NB4 (cell line): Measurements from ENCODE around the genes CCDC196, GPHN, PALS1 and TMEM229B.

GRCh38 chr14:65281739-65282498 lies 130.6 kb upstream of the FUT8 start:
- RRBS: no CpG with 5 or more reads among the region's 5 CpGs

GRCh38 chr14:65287018-65288198 lies 125.1 kb upstream of the FUT8 start:
- RRBS: 16% methylated on average over 8 of the region's 34 CpGs

DNA sequence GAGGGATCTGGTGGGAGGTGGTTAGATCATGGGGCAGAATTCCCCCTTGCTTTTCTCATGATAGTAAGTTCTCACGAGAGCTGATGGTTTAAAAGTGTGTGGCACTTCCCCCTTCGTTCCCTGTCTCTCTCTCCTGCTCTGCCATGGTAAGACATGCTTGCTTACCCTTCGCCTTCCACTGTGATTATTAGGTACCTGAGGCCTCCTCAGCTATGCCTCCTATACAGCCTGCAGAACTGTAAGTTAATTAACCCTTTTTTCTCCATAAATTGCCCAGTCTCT lies 115.6 kb upstream of the FUT8 start:
- RRBS: no CpG with 5 or more reads among the region's 3 CpGs

DNA sequence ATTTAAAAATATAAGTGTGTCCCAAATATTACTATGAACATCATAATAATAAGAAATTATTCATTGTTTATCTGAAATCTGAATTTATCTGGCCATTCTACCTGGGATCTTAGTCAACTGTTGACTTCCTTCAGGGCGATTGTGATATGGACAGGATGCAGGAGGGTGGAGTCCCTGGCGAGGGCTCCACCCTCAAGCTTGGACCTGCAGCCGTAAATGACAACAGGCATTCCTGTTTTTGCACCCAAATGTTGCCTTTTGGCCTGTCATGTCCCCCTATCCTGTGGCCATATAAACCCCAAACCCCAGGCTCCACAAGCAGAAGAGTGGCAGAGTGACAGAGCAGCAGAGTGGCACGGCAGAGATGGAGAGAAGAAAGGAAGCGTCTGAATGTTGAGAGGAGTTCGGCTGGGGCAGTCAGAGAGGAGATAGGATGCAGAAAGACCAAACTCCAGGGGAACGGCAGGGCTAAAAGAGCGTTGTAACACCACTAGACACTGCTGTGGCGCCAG lies 39.4 kb upstream of the FUT8 start:
- RRBS: no CpG with 5 or more reads among the region's 9 CpGs

GRCh38 chr14:65411531-65412139 lies 895 bp upstream of the FUT8 start:
- RRBS: 1% methylated on average over 19 of the region's 44 CpGs

DNA sequence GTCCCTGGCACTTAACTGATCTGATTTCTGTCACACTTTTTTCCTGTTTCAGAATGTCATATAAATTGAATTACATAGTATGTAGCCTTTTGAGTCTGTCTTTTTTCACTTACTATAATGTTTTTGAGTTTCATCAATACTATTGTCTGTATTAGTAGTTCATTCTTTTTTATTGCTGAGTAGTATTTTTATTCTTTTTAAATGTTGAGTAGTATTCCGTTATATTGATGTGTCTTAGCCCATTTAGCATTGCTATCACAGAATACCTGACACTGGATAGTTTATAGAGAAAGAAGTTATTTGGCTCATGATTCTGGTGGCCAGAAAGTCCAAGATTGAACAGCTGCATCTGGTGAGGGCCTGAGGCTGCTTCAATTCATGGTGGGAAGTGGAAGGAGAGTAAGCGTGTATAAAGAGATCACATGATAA lies 152.2 kb downstream of the FUT8 start:
- RRBS: no CpG with 5 or more reads among the region's 2 CpGs

DNA sequence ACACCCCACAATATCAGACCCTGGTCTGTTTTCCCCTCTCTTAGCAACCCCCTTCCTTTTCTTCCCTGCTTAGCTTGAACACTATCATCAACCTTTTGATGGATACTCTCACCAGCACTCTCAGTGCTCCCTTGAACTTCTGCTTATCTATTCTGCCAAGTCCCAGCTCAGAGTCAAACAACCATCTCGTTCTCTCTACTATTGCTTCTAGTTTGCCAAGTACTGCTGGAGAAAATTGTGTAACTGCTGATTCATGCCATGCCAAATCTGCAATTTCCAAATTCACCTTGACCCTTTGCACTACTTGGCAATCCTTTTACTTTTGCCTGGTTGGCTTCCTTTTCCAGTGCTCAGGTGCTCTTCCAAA lies 2.9 kb upstream of the CCDC196 start:
- RRBS: no CpG with 5 or more reads among the region's 1 CpG

DNA sequence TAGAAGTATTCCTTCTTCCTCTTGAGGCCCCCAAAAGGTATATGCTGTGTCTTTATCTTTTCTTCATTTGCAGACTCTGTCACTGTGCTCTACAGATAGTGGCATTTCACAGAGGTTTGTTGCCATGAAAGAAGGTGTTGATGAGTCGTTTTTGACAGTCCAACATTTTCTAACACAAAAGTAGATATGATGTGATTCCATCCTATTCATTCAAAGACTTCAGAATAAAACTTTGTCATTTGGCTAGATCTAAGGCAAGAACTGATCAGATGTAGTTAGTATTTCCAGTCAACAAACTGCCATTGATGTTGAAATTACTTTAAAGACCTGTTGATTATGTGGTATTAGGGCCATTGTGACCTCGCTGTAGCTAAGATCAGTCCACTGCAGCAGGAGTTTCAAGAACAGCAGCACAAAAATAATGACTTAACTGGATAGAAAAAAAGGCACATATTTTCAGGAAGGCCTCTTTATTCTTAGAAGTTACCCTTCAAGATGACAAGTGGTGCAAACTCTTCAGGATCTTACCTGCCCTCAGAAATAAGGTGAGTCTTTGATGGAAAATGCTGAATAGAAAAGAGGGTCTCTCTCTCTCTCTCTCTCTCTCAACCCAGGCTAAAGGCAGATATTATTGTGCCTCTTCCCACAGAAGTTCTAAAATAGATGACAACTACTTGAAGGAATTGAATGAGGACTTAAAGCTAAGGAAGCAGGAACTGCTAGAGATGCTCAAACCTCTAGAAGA lies at the start of gene CCDC196:
TSS of gene CCDC196 (plus strand) at position 364 of the 745 bp plus-strand sequence.
- RRBS: no CpG with 5 or more reads among the region's 2 CpGs

GRCh38 chr14:66507733-66508662 lies at the start of gene GPHN:
GPHN (plus strand) TSS chr14:66508147.
- RRBS: under 1% methylated on average over 53 of the region's 95 CpGs

GRCh38 chr14:66517287-66517768 lies 9.4 kb downstream of the GPHN start:
- RRBS: no CpG with 5 or more reads among the region's 2 CpGs

- RRBS: 1% methylated on average over 36 of the region's 77 CpGs
Measured at GRCh38 chr14:67240904-67241626, at the start of gene PALS1. PALS1 (plus strand) TSS chr14:67241435.

GRCh38 chr14:67278950-67279624 lies 37.9 kb downstream of the PALS1 start:
- RRBS: no CpG with 5 or more reads among the region's 8 CpGs

DNA sequence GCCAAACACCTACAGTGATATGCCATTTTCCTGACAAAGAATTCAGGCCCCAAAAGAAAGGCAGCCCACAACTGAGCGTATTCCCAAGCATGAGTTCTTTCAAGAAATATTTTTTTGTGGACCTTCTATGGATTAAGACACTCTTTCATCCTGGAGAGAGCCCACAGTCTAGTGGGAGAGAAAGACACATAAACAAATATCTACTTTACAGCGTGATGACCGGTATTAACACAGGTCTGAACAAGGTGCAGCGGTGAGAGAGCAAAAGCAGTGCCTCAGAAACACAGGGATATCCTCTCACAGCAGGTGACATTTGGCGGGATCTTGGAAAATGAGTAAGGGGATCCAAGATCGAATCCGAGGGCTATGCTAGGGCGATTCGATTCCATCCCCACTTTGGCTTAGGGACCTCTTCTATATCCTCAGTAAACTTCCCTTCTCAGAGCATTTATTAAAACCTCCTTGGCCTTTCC lies 766 bp downstream of the ATP6V1D start:
- RRBS: no CpG with 5 or more reads among the region's 9 CpGs

GRCh38 chr14:67457697-67458245 lies 30.8 kb downstream of the TMEM229B start:
- RRBS: no CpG with 5 or more reads among the region's 7 CpGs

DNA sequence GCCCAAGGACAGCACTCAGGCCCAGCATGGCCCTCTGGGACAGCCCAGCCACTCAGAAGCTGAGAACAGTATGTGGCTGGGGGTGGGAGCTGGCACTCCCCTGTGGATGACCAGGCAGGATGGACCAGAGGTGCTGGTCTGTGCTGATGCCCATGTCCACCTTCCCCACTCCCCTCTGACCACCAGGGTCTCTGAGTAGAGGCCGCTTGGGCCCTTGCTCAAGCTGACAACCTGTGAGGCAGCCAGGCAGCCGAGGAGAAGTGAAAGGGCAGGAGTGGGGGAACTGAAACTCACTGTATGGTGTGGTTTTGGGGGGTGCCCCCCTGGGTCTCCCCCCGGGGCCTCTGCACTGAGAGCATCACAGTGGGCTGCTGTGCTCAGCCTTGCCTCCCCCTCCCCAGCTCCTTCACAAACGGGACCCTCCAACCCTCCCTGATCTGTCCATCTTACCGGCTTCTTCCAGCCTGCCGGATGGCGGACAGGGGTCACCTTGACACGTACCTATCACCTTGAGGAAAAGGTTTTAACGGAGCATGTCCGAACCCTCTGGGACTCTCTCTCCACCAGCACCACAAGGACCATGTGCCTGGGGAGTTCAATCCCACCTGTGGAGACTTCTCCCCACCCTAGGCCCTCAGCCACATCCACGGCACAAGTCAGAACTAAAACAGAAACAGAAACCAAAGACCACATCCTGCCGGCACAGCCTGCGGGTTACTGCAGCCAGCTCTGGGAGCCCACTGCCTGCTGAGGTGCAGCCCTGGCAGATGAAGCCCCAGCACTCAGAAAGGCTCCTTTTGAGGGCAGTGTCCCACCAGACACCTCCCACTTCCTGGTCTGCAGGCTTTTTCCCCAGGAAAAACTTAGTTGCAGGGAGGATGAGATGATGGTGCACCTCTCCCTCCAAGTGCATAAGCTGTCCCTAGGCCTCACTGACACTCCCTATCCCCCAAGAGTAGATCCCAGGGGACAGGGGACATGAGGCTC lies at the start of gene TMEM229B:
TSS of gene TMEM229B (minus strand) at position 664 of the 987 bp plus-strand sequence.
- RRBS: 9% methylated on average over 1 of the region's 13 CpGs

GRCh38 chr14:67937028-67937641 lies 117.6 kb downstream of the RAD51B start:
- RRBS: no CpG with 5 or more reads among the region's 3 CpGs

DNA sequence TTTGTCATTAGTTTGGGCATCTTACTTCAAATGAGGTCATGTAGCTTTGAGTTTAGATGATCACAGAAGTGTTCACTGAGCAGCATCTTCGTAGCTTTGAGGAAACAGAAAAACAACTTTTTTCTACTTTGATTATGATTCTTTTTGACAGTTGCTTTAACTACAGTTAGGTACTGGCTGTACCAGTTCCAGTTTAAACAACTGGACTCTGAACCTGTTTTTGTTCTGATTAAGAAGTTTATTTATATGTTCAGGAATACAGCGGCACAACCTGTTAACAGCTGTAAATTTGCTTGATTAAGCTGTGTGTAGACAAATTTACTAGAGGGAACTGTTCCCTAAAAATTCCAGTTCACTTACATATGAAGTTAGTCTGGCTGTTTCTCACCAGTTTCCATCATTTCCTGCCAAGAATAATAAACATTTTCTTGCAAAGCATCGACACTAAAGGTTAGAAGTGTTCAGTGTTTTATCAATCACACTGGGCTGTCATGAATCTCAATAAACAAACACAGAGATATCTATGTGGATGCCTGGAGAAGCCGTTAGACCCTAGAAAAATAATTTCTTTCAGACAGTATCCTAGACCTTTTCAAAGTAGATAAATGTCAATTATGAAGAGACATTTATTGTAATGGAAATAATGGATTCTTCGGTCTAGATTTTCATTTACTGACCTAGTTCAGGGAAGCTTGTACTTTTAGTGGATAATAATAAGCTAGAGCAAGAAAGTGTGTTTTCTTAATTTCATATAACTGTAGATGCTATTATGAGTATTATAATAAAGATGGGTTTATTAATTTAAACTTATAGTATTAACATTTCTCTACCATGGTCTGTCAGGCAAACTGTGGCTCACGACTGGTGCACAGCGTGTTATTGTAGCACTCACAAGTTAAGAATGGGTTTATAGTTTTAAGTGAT lies 192.2 kb downstream of the RAD51B start:
- RRBS: no CpG with 5 or more reads among the region's 7 CpGs

DNA sequence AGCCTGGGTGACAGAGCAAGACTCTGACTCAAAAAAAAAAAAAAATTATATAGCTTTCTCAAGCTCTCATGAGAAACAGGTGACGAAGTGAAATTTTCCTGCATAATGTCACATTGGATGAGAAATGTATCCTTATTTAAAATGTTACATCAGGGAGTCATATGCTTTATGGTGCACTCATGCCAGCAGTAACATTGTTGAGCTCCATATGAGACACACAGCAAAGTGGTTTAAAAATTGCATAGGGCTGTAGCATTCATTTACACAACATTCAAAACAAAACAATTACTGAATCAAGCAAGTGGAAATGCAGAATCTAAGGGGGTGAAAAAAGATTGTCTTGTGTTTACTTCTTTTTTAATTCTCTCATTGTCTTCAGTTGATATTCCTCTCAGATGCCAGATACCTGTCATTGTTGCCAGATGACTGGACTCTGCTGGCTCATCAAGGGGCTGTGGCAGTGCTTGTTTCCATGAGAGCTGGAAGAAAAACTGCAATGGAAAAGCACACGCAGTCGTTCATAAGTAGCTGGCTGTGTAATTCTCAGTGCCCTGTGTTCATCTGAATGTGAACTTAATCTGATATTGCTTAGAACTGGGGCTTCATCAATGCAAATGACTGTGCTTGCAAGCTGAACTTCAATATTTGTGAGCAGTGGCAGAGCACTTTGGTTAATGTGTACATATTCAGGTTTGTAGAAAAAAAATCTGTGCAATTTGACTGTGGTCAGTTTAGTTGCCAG lies 305.5 kb downstream of the RAD51B start:
- RRBS: no CpG with 5 or more reads among the region's 3 CpGs

DNA sequence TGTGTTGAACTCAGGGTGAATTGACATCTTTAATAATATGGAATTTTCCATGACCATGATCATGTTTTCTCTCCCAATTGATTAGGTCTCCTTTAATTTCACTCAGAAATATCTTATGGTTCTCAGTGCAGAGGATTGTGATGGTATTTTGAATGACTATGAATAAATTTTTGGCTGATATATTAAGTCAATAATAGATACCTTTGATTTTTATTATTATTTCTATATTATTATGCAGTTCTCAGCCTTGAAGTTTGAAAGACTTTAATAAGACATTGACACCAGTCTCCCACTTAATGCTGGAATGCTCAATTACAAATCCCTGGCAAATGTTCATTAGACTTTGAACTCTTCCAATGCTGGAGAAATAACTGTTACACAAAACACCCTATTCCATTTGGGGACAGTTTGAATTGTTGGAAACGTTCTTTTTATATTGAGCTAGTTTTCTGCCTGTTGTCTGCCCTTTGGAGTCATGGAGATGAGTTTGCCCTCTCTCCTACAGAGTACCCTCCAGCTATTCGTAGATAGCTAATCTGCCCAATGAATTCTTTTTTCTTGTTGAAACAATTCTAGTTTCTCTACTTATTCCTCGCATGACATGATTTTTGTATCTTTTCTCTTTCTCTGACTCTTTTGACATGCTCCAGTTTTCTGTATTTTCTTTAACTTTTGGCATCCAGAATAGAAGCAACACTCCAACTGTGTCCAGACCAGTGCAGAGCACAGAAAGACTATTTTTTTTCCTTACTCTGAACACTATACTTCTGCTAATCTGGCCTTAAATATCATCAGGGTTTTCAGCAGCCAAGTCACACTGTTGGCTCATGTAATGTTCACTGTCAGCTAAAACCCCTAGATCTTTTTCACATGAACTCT lies 379.2 kb downstream of the RAD51B start:
- RRBS: no CpG with 5 or more reads among the region's 3 CpGs